Cardiac fibroblast (primary cell): ENCODE measurements around the gene IL36G.

GRCh38 chr2:112091564-112092718 lies 36.9 kb downstream of the TMEM87B start:
- RRBS, result no CpG with 5 or more reads among the region's 7 CpGs

GRCh38 chr2:112159373-112159890 lies 21.2 kb downstream of the FBLN7 start:
- RRBS, result no CpG with 5 or more reads among the region's 30 CpGs

GRCh38 chr2:112631545-112631996 lies 14.2 kb upstream of the SLC20A1 start:
- RRBS, result no CpG with 5 or more reads among the region's 5 CpGs

- RRBS, result no CpG with 5 or more reads among the region's 6 CpGs
These were observed 19.6 kb downstream of the SLC20A1 start for GRCh38 chr2:112665245-112665819.

DNA sequence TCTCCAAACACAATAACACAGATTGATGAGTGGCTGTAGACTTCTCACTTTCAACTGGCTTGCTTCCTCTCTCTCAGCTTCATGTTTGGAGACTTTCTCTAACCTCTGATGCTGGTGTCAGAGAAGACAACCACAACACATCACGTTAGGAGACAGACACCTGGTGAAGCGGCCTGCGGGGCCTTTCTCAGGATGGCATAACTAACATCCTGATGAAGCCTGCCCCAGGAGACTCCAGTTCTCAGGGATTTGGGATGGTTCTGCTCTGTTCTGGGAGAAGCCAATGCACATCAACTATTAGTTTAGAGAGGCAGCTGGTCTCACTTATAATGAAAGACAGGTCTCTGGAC lies 2.1 kb downstream of the IL1A start:
- RRBS, result no CpG with 5 or more reads among the region's 3 CpGs

DNA sequence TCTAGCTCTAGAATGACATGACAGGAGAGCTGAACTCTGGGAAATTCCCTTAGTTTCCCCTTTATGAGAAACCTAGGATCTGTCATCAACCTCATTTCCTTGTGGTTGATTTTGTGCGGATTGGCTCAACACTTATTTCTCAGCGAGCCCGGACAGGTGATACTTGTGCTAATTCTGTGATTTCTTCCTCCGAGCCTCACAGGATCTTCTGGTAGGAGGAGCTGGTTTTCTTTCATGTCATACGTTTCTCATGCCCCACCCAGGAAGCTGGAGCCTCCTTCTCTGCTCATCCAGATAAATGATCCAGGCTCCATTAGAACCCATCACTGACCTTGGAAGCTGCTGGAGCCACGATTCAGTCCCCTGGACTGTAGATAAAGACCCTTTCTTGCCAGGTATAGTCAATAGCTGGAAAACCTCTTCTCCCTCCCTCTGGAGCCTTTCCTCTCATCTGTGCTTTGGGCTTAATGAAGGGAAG lies at the start of gene IL36G:
Gene IL36G (plus strand): TSS at position 323 of the 478 bp plus-strand sequence.
- RRBS, result no CpG with 5 or more reads among the region's 6 CpGs

GRCh38 chr2:113010237-113010600 lies 5.0 kb downstream of the IL36A start:
- RRBS, result no CpG with 5 or more reads among the region's 3 CpGs

GRCh38 chr2:113090071-113090463 lies 22.3 kb downstream of the IL1F10 start:
- RRBS, result no CpG with 5 or more reads among the region's 1 CpG

- RRBS, result no CpG with 5 or more reads among the region's 7 CpGs
These were observed 3.4 kb upstream of the IL1RN start for GRCh38 chr2:113123909-113124493.

DNA sequence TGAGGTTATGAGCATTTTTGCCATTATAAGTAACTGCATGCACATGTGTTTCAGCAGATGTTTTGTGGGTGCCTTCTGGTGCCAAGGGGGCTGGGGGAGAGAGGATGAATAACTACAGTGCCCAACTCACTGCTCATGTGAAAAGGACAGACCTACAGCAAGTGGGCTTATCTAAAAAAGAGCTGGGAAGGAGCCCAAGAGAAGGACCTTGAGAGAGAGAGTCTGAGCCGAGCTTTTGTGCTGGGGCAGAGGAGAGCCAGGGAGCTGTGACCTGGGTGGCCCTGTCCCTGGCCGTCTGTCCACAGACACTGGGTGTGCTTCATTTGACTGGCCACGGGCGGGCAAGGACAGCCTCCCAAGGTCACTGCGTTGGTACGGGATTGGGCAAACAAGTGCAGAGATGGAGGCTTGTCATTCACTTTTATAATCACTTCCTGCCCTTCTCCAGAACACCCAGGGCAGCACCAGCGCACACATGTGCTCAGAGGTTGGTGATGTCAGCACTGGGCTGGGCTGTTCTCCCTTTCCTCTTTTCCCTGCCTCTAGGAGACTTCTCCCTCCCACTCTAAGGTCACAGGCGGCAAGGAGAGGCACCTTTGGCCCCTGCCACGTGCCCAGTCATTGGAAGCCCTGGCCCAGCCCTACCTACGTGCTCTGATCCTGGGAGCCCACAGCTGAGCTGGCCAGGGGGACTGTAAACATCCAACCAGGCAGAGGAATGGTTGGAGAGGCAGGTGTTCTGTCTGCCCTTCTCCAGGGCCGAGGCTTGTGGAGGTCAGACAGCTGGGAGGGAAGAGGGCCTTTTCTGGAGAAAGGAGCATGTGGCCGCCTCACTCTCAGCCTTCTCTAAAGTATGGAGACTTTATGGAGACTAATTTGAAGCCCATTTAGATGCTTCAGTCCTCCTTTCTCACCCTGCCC lies 6.5 kb upstream of the PSD4 start:
- RRBS, result no CpG with 5 or more reads among the region's 12 CpGs

- RRBS, result 23% methylated on average over 4 of the region's 95 CpGs
These were observed 25.0 kb downstream of the PSD4 start for GRCh38 chr2:113198465-113199538.

GRCh38 chr2:113206177-113206946 lies 32.6 kb downstream of the PSD4 start:
- RRBS, result no CpG with 5 or more reads among the region's 9 CpGs

GRCh38 chr2:113211179-113211728 lies 37.5 kb downstream of the PSD4 start:
- RRBS, result no CpG with 5 or more reads among the region's 7 CpGs

DNA sequence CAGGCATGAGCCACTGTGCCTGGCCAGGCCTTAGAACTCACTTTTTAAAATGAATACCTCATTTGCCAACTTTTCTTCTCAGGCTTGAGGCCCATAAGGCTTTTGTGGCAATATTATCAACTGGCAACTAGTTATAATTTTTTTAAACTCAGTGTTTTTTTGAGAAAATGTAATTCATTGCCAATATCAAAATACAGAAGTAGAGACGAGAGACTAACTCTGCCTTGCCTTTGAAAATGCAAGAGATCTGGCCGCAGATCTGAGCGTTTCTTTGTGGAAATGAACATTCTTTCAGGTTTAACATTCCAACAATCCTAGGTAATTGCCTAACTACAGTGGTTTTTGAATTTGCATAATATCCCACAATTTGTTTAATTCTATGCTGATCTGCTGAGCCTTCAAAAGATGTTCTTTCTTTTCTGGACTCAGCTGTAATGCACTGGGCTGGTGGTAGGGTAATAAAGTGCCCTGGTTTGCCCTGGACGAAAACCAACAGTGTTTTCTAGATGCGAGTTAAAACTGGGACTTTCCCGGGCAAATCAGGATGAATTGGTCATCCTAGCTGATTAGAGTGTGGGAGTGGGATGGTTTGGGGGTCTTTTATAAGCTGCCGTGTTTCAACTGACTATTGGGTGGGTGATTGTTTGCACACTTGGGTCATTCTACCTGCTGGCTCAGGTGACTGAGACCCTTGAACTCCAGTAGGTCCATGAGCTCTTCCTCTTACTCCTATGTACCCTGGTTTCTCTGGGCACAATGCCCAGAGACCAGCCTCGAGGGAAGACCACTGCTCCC lies 3.2 kb upstream of the PAX8 start:
- RRBS, result no CpG with 5 or more reads among the region's 8 CpGs

- RRBS, result no CpG with 5 or more reads among the region's 1 CpG
These were observed 38.8 kb upstream of the PAX8 start for GRCh38 chr2:113317525-113317916.

- RRBS, result no CpG with 5 or more reads among the region's 30 CpGs
These were observed 4.4 kb downstream of the FOXD4L1 start for GRCh38 chr2:113502941-113503287.

DNA sequence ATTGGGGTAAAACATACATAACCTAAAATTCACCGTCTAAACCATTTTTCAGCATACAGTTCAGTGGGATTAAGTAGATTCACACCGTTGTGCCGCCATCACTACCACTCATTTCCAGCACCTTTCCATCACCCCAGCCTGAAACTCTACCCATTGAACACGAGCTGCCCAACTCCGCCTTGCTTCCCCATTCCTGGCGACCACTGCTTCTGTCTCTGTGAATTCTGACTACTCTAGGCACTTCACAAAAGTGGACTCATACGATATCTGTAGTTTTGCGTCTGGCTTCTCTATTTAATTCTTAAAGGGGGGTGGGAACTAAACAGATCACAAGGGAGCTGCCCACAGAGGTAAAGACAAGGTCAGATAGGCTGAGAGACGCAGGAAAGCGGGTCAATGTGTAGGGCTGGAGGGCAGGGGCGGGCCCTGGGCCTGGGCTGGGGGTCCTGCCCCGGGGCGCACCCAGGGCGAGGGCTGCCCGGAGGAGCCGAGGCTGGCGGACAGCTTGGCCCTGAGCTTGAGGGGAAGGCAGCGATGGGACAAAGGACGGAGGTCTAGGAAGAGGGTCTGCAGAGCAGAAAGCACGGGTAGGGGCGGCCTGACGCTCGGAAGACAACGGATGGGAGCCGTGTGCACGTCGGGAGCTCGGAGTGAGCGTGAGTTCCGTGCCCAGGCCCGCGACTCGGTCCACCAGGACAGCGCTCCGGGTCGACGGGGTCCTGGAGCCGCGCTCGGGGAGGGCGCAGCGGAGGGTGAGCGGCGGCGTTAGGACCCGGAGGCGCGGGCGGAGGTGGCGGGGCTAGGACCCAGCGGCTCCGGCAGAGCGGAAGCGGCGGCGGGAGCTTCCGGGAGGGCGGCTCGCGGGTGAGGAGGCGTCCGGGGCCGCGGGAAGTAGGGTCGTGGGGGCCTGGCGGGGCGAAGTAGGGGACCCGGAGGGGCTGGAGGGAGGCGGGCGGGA lies 43.5 kb upstream of the RABL2A start:
- RRBS, result 2% methylated on average over 7 of the region's 70 CpGs

GRCh38 chr2:113703208-113704597 lies 52.7 kb downstream of the SLC35F5 start:
- RRBS, result no CpG with 5 or more reads among the region's 50 CpGs

- RRBS, result 2% methylated on average over 83 of the region's 145 CpGs
These were observed 719.1 kb downstream of the DPP10 start for GRCh38 chr2:115161203-115162340.